OVCAR3 (cell line): ENCODE results near the genes ACTR3B and CNPY1.

DNA sequence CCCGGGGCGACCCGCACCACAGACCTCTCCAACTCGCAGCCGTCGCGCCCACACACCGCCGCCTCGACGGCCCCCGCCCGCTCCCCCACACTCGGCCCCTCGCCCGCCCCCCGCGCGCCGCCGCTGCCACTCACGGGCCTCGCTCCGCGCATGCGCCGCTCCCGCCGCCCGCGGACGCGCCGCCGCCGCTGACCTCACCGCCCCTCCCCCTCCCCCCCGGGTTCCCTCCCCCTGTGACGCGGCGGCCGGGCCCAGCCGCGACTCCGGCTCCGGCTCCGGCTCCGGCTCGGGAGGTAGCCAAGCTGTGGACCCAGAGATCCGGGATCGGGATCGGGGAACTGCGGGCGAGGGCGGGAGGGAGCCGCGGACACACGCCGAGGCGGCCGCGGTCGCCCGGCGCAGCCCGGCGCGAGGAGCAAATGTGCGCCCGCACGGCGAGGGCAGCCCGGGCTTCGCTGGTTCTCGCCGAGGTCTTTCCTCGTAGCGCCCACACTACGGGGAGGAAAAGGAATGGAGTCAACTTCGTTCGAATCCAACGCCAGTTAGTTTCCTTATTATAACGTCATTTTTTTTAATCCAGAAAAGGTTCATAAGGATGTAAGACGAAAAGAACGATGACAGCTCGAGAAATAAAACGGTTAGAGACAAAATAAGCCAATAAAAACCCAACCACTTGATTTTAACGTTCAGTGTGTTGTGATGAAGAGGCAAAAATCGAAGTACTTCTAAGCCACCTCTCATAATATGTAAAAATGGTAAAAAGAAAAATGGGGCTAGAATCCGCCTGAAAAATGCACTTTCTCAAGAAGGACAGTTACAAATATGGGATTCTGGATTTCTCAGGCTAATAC lies 910 bp upstream of the KMT2C start:
- RRBS = 4% methylated on average over 14 of the region's 90 CpGs

DNA sequence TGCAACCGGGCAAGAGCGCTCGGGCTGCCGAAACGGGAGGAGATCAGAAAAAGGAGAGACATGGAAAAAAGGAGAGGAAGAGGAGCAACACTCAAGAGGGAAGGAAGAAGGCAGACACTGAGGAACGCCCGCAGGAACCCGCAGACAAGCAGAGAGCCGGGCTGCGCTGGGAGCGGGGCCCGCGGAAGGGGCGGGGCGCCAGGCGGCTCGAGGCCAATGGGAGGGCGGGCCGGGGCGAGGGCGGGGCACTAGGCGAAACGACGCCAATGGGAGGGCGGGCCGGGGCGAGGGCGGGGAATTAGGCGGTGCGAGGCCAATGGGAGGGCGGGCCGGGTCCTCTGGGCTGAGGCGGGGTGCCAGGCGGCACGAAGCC lies 27.7 kb upstream of the KMT2C start:
- RRBS = 3% methylated on average over 24 of the region's 35 CpGs

GRCh38 chr7:152759251-152759942 lies at the start of gene ACTR3B:
Gene ACTR3B, plus strand, starts transcription at chr7:152759752.
- RRBS = 2% methylated on average over 39 of the region's 56 CpGs

DNA sequence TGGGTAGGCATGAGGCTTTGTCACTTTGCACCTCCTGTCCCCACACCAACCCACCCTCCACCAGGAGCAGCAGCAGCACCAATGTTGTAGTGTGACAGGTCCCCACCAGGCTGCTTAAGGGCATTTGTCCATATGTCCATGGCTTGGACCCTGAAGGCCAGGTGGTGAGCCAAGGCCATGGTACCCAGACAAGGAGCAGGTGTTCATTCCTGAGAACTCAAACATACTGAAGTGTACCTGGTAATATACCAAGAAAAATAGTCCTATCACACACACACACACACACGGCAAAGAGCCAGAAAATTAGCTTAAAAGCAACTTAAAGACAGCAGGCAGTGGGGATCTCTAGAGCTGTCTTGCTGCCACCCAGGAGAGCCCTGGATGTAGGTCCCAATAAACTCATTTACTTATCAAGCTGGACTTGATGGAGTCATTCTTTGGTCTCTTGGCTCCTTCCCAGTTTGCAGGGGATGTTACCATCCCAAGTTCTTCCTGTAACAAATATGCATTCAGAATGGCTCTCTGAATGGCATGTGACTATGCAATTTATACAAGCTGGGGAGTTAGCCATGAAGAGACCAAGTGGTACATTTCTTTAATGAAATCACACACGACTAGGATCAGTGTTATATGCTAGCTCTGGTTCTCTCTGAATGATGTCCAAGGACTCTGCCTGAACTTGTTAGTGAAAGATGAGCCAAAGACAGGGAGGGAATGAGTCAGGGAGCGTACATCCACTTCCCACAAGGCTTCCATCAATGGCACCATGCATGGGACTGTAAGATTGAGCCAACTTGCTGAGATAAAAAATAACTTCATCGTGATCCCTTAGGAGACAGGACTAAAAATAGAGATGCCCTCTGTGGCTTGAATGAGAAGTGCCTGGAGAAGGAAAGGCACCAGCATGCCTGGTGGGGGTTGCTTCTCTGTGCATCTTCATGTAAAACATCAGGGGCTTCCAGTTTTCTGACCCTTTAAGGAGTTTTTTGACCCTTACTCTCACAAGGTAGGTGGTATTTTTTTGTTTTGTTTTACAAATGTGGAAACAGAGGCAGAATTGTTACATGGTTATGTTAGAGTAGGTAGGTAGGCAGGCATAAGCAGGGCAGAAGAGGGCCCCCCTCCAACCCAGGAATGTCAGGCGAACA lies 629.5 kb downstream of the ACTR3B start:
- RRBS = no CpG with 5 or more reads among the region's 5 CpGs

DNA sequence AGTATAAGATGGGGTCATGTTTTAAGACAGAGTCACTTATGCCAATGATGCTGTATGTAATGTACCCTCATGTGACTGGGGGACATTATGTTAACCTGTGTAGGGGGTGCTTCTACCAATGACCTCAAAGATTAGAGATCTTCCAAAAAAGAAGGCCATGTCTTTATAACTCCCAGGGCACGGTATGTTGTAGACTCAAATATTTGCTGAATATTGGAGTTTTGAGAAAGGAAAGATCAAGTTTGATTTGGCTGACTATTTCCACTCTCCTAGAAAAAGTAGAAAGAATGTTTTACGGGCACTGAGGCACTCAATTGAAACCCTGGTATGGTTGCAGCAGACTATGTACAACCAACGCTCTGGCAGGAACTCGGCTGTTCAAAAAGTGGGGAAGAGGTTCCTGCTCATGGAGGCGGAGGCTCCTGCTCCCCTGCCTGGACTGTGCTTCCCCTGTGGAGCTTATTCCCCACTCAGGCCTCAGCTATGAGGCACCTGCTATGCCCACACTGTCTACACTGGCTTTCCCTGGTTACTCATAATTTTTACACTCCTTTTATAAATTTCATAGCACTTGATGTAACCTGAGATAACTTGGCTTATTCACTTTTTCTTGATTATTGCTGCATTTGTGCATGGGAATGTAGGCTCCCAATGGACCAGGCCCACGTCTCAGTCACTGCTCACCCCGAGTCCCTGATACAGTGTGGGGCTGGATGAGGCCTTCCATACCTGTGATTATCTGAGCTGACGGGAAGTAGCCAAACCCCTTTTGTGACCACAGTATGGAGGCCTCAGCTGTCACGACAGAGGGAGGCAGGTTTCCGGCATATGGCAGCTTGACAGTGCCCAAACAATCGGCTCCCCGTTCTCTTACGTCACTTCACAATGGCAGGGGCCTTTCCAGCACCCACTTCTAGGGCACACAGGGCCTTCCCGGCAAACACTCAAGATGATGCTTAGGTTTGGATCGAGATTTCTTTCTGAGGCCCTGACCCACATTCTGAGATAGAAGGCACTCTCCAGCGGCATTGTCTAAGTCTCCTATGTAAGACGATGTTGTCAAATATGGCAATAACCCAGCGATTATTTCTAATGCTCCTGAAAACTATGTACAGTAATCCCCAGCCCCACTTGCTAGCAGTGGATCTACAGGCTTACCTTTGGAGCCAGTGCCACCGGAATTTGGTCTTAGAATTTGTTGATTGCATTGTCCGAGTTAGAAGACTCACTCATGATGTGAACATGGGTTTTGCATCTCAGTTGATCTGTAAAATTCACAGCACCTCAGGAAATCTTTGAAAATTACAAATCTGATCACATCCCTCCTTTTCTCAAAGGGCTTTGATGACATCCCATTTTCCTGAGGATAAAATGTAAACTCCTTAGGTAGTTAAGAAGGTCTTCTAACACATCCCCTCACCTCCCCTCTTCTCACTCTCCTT lies 645.3 kb downstream of the ACTR3B start:
- RRBS = 10% methylated on average over 3 of the region's 20 CpGs

DNA sequence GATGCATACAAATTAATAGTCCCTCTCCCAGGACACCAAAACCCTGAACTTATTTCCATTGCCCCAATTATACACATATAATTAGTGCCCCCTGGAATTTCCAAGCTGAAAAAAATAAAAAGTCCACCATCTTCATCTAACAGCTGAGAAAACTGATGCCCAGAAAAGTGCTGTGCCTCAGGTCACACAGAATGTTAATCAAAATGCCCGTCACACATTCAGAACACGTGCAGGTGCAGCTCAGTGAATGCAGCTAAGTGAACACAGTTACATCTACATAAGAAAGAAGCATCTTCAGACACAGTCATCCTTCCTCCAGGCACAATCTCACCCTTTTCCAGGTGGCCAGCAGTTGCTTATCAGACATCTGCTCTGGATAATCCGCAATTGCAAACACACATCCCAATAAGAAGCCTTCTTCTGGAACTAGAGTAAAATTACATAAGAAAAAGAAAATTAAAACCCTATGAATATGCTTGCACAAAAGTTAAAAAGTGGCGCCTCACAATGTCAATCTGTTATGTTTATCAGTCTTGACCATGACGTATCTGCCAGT lies 35.4 kb downstream of the PAXIP1 start:
- RRBS = no CpG with 5 or more reads among the region's 5 CpGs

GRCh38 chr7:155252788-155253677 lies 44.6 kb upstream of the INSIG1 start:
- RRBS = no CpG with 5 or more reads among the region's 27 CpGs

DNA sequence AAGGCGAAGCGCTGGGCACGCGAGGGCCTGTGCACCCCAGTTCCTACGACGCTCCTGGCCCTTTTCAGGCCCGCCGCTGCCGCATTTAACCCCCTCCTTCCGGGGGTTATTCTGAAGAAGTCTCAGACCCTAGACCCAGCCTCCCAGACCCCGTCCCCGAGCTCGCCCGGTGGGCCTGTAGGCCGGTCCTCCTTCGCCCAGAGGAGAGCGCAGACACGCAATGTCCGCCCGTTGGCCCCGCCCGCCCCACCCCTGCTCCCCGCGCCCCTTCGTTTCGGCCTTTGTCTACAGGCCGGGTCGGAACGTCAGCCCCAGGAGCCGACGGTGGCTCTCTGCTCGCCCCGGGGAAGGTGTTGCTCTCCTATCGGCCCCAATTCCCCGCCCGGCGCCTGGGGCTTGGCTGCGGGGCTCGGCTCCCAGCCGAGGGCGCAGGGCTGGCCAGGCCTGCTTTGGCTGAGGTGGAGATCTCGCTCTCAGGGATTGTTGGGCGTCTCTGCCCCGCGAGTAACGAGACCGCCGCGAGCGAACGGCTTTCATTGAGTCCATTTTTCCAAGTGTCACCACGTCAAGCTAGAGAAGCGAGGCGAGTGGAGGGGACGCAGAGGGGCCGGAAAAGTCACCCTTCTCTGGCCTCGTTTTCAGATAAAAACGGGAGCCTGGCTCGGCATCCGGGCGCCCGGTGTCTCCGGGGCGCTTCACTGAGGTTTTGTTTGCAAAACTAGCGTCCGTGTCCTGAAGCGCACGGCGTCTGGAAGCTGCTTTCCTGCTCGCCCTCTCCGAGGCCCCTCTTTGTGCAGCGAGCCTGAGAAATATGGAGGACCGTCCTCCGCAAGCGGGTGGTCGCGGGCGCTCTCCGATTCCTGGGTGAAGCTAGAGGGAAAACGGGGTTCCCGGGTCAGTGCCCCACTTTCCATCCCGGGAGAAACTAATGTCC lies 3.8 kb upstream of the EN2 start:
- RRBS = 19% methylated on average over 20 of the region's 82 CpGs

DNA sequence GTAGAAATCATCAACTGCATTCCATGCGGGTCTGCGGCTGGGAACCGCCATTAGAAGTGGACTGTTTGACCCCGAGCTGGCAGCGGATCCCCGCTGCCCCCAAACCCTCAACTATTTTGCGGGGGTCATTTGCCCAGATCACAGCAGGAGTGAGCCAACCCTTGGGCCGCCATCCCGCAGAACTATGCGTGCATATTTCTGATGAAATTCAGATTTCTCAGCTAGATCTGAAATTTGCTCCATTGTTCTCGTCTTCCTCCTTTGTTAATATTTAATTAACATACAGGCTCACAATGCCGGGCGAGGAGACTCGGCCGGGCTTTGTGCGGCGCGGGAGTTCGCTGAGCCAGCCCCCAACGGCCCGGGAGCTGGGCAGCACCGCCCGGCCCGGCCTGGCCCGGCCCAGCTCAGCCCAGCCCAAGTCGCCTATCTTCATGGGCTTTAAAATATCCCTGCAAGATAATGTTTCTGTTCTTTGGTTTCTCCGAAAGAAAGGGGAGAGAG lies 2.1 kb downstream of the EN2 start:
- RRBS = 31% methylated on average over 7 of the region's 27 CpGs

- RRBS = no CpG with 5 or more reads among the region's 3 CpGs
These were observed at the start of gene CNPY1 for GRCh38 chr7:155546426-155546993. Gene CNPY1, minus strand, starts transcription at chr7:155546559.

DNA sequence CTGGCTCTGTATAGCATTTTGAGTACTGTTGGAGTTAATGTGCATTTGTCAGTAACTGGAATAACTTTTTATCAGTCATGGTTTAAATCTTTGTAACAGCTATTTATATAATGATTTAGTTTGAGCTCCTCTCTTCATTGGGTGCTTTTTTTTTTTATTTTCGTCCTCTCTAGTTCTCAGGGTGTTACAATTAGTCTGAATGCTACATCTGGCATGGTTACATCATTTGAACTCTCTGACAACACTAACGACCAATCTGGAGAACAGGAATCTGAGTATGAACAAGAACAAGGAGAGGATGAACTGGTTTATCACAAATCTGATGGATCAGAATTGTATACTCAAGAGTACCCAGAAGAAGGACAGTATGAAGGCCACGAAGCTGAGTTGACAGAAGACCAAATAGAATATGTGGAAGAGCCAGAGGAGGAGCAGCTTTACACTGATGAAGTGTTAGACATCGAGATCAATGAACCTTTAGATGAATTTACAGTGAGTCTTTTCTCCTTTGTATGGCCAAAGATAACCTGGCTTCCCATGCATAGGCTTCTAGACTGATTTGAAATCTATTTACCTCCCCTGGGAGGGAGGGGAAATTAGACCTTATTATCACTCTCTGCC lies 36.1 kb downstream of the RBM33 start:
- RRBS = no CpG with 5 or more reads among the region's 4 CpGs

DNA sequence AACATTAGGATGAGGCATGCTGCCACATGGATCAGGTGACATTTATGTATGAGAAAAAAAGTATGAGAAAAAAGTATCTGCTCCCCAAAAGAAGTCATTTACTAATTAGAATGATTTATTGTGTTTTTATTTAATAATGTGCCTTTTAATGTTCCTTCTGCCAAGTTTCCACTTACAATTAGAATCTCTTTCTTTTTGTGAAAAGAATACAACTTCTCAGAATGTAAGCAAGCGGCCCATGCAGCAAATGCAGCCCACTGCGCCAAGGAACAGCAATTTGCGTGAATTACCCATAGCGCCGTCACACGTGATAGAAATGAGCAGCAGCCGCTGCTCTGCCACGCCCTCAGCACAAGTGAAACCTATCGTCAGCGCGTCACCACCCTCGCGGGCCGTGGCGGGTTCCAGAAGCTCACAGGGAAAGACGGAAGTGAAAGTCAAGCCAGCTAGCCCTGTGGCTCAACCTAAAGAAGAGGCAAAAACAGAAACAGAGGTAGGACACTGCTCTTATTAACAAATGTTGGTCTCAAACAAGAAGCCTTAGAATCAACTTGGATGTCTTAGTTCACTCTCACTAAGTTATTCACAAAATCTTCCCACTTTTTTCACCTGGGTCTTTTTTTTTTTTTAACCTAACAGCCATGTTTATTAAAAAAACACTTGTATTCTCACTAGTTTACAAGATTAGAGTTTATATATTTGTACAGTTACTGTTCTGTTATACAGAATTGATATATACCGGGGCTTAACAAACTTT lies 70.5 kb downstream of the SHH start:
- RRBS = no CpG with 5 or more reads among the region's 17 CpGs

GRCh38 chr7:155787148-155788048 lies 24.9 kb downstream of the SHH start:
- RRBS = 6% methylated on average over 21 of the region's 71 CpGs

- RRBS = 38% methylated on average over 18 of the region's 45 CpGs
These were observed 9.0 kb downstream of the SHH start for GRCh38 chr7:155803342-155803655.

- RRBS = 12% methylated on average over 5 of the region's 17 CpGs
These were observed 3.0 kb upstream of the SHH start for GRCh38 chr7:155815235-155815739.

DNA sequence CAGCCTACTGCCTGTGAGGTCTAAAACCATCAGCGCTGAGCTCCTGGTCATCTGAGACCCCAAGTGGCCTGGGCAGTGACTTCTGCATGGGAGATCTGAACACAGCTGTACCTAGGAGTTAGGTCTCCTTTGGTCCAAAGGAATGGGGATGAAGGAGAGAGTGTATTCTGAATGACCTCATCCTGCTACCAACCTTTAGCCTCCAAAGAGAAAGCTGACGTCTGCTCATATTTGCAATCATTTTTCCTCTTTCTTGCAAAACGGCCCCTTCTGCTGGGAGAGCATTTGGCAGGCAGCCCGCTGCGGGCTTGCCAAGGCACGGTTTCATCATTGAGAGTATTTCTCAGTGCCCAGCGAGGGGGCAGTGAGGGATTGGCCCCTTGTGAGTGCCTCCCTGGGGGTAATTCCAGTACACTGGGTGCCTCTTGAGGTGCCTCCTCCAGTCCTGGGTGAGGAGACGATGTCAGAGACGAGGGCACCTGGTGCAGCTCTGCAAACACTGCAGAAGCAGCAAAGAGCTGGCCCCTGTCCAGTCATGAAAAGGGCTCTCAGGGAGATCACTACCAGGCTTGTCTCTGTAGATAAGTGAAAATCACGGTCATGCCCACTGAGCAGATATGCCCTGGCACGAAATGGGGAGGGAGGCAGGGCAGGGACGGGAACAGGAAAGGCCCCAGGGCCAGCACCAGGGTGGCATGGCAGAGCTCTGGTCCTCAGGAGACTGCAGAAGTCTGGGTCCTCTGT lies 48.6 kb upstream of the SHH start:
- RRBS = no CpG with 5 or more reads among the region's 12 CpGs

DNA sequence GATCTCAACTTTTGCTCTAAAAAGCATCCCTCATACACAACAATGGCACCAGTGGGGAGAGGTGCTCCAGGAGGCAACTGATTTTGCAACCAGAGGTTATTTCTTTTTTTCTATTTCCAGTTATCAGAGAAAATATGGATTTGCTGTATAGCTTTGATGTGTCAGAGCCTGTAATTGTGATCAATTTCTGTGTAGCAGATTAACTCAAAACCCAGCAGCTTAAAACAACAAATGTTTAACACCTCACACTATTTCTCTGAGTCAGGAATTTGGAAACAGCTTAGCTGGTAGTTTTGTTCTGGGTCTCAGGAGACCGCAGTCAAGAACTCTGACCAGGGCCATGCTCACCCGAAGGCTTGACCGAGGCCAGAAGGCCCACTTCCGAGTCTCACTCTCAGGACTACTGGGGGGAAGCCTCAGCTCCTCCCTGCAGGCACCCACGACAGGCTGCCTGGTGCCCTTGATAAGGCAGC lies 105.5 kb upstream of the SHH start:
- RRBS = no CpG with 5 or more reads among the region's 5 CpGs

GRCh38 chr7:155922245-155922706 lies 110.0 kb upstream of the SHH start:
- RRBS = 16% methylated on average over 1 of the region's 19 CpGs

DNA sequence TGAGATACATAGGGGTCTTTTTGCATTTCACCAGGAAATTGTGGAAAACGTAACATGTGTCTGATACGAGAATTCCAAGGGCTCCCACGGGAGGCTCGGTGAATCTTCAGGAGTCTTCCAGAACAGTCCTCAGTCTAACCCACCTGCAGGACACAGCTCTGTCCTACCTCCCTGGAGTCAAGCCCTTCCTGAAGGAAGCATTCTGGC lies 105.2 kb upstream of the RNF32 start:
- RRBS = no CpG with 5 or more reads among the region's 4 CpGs

- RRBS = 15% methylated on average over 3 of the region's 61 CpGs
These were observed 833 bp upstream of the RNF32 start for GRCh38 chr7:156639529-156640353.